Mononuclear cell (primary cell): ENCODE results near the gene ACO1.

- RRBS, result no CpG with 5 or more reads among the region's 3 CpGs
Observed at GRCh38 chr9:21853195-21853925, 50.9 kb downstream of the MTAP start.

DNA sequence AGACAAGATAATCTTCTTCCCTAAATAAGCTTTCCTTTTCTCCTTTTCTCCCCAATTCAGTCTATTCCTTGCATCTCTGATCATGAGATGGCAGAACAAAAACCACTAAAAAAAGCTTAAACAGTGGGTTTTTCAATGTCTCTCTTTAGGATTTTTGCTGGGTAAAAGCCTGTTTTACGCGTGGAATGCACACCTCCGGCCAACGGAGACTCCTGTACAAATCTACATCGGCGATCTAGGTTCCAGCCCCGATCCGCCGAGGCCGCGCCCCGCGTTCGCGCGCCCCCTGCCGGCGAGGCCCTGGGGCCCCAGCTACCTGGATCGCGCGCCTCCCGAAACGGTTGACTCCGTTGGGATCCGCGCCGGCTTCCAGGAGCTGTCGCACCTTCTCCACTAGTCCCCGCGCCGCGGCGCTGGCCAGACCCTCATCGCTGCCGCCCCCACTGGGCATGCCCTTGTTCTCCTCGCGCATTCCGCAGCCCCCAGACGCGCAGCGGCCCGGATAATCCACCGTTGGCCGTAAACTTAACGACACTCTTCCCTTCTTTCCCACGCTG is 545 bp downstream of the CDKN2B start:
- RRBS, result 6% methylated on average over 26 of the region's 46 CpGs

DNA sequence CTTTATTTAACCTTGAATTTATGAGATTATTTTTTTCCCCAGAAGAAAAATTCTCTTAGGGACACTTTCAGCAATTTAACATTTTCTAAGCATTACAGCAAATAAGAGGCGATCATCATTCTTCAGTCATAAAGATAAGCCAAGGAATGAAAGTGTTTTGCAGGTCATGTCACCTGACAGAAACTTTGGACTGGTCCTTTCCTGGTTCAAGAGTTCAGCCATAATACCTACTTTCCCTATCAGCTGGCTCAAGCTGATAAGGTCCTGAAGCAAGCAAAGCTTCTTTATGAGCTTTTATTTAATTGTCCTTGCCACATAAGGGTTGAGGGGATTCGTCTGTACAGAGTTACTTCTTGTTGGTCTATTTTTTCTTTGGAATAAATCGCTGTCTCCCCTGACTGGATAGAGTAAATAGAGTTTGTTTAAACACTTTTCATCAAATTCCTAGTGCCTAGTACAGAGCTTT is 99.9 kb upstream of the CDKN2B start:
- RRBS, result no CpG with 5 or more reads among the region's 3 CpGs

DNA sequence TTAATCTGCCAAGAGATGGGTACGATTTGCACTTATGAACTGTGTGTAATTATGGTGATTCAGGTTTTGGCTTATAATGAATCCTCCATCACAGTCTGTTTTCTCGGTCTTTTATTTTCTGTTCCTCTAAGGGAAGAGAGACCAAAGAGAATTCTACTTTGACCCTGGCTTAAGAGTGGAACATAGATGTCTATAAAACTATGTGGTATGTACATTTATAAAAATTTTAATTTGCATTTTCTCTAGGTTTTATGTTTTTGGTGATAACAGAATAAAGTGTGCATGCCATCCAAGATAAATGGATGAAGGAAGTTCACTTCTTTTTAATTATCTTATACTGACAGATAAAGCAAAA is 199.4 kb downstream of the DMRTA1 start:
- RRBS, result no CpG with 5 or more reads among the region's 2 CpGs

GRCh38 chr9:26888117-26888828 is 4.3 kb downstream of the CAAP1 start:
- RRBS, result no CpG with 5 or more reads among the region's 3 CpGs

- RRBS, result no CpG with 5 or more reads among the region's 7 CpGs
Observed at GRCh38 chr9:31334697-31335393, 1049.6 kb upstream of the ACO1 start.

DNA sequence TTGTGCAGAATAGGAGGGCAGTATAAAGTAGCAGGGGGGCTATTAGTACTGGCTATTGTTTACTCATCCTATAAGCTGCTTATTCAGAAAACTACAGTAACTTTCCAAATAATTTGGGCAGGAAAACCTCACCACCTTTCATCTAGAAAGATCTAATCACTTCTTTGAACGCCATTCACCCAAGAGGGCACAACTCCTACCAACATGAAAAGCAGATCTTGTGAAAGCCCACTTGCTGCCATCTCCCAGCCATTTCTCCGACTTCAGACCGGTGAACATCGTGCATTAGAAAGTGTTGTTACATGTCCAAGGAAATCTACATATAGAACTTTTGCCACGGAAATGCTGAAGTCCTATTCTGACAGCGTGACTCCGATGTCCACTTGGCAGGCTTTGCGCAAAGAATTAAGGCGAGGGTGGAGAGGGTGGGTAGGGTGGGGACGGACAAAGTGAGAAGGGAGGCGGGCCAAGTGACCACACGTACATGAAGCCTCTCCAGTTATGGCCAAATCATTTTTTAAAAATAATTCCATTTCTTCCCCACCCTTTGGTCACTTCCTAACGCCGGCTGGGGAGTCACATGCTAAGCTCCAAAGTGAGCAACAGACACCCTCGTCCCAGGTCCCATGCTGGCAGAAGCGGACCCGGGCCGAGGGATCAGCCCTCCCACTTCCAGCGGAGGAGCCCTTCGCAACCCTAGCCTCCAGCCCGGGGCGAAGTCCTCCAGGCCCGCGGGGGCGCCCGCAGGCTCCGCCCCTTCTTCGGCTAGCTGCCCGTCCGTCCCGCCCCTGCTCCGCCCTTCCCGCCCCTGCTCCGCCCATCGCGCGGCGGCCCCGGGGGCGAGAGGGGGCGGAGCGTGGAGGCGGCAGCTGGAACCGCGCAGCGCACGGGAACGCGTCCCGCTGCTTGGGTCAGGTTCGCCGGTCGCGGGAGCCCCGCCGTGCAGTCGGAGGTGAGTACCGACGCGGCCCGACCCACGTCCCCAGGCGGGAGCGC is at the start of gene ACO1:
ACO1 (plus strand) TSS at position 860 of the 996 bp plus-strand sequence.
- RRBS, result 2% methylated on average over 24 of the region's 64 CpGs

- RRBS, result no CpG with 5 or more reads among the region's 3 CpGs
Observed at GRCh38 chr9:32523502-32524413, 2.2 kb downstream of the RIGI start.

DNA sequence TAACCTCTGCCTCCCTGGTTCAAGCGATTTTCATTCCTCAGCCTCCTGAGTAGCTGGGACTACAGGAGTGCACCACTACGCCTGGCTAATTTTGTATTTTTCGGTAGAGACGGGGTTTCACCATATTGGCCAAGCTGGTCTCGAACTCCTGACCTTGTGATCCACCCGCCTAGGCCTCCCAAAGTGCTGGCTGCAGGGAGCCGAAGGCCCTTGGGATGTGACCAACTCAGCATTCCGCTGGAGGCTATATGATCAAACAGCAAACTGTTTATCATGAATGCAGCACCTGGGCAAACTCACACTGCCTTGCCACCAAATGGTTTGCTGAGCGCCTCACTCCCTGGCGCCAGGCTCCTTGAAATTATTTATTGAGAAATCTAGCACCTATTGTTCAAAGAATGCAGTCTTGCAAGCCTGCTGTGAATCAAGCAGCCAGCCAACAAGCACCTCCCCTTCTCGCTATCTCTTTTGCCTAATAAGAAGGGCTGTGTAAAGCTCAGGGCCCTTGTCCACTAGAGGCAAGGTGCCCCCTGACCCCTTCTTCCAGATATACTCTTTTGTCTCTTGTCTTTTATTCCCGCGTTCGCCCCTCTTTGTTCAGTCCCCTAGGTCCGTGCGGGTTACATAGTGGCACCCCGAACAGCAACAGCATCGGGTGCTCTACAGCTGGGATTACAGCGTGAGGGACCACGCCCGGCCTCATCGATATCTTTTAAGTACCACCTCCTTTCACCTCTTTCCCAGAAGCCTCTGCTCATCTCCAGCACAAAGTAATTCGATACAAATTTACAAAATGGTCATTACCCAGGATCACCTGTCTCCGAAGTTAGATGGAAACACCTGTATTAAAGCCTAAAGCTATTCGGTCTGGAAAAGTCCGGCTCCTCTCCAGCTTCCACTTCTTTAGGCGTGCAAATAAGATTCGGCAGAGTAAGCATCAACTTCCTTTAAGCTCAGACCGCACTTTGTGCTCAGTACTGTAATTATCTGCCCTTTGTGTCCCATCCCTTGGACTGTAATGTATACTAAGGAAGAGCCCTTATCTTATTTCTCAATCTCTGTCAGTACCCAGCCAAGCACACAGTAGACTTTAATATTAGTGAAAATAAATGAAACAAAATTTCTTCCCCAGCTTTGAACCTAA is 943 bp downstream of the RIGI start:
- RRBS, result no CpG with 5 or more reads among the region's 29 CpGs

DNA sequence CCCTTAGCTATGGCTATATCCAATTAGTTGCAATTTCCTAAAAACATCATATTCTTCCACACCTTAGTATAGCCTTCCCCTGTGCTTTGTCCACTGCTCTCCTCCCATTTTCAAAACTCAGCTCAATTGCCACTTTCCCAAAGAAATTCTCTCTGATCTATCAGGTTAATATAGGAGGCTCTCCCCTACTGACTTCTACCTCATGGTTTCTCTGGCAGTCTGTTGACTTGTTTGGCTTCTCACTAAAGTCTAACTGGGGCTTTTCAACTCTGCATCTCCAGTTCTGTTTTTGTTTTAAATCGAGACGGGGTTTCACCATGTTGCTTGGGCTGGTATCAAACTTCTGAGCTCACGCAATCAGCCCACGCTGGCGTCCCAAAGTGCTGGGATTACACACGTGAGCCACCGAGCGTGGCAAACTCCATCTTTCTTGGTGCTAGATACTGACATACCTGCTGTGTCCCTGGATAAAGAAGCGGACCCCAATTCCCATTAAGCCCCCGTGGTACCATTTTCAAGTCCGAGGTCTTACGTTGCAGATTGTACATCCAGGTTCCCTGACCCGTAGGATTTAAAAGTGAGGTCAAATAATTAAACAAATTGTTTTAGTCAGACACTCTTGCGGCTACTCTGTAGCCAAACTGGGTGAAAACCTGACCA is 1.0 kb upstream of the DNAJA1 start:
- RRBS, result no CpG with 5 or more reads among the region's 14 CpGs

DNA sequence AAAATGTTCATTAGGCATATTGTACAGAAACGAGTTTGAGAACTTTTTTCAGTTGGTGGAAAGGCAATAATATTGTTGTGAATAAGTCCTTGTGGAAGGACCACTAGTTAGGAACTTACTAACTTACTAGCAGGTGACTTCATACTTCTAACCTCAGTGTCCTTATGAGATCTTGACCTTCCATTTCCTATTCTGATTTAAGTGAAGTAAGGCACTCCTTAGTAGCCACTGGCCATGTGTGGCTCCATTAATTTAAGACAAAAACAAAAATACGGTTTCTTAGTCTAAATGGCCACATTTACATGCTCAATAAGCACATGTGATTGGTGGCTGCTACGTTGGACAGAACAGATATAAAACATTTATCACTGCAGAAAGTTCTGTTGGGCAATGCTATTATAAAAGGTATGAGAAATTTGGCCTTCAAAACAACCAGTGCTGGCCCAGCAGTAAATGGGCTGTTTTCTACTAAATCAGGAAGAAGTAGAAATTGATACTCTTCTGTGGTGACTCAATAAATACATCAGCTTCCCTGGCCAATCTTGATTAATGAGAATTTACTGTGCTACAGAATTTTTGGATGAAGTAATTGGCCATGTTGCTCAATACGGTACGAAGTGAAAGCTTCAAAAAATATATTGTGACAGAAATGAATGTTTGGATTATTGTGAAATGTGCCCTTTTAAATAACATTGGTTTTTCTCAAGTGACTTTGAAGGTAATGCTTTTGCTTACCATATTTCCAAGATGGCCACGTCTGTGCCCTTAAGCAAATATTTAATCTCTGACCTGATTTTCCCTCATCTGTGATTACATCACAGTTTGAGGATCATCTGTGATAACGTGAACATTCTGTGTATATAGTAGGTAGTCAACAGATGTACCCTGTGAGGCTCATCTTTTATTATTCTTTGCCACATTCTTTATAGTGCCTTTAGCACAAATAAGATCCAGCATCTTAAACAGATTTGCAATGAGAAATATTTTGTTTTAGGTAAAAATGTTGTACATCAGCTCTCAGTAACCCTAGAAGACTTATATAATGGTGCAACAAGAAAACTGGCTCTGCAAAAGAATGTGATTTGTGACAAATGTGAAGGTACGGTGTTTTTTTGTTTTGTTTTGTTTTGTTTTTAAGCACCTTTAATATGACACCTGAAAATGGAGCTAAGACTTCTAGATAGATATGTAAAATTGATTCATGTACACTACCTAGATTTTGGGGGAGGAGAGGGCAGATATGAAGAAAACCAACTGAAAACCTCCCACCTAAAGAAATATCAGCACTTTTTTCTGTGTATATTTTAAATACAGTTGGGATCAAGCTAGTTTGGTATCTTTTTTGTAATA is 4.3 kb downstream of the DNAJA1 start:
- RRBS, result no CpG with 5 or more reads among the region's 8 CpGs

DNA sequence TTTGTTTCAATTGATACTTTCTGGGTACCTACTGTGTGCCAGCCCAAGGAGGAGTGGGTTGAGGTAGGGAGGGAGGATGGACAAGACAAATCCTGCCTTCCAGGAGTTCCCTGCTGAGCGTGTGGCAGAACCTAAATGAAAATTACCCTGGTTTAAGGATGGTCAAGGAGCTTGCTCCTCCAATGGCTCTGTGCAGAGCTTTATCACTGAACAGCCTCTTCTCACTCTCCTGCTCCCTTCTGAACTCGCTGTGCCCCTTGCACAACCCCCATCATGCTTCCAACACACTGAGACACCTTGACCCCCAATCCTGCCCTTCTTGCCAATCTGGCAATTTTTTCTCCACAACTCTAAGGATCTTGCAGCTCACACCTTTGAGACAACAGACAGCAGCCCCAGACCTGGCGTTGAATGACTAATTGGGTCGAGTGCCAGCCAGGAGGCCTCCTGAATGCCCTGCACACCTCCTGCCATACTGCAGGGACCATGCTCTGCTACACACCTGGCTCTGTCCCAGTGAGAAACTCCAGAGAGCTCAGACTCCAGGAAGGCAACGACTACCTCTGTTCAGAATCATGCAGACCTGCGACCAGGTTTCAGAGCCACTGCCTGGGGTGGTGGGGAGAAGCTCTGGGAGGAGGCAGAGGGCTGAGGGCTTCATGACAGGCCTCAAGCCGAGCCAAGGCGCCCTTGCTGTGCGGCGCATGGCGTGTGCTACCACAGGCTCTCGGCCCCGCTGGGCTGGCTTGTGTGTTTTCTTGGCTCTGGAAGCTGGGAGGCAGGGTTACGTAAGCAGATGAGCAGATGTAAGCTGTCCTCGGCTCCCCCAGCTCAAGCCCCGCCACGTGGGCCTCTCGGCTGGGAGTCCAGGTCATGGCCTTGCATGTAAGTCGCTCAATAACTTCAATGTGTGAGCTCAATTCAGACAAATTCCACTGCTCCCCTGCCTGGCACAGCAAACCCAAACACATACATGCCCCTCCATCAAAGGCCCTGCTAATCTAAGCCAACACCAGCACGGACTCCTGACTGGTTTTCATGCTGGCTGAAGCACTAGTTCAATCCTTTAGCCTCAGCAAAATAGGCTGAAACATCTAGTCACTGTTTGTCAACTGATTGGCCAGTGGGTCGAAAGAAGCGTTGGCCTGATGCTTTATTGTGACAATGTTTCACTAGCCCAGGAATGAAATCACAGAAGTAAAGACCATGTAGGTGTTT is 27.6 kb downstream of the B4GALT1 start:
- RRBS, result no CpG with 5 or more reads among the region's 22 CpGs

- RRBS, result no CpG with 5 or more reads among the region's 7 CpGs
Observed at GRCh38 chr9:33170583-33171049, 3.5 kb upstream of the B4GALT1 start.

DNA sequence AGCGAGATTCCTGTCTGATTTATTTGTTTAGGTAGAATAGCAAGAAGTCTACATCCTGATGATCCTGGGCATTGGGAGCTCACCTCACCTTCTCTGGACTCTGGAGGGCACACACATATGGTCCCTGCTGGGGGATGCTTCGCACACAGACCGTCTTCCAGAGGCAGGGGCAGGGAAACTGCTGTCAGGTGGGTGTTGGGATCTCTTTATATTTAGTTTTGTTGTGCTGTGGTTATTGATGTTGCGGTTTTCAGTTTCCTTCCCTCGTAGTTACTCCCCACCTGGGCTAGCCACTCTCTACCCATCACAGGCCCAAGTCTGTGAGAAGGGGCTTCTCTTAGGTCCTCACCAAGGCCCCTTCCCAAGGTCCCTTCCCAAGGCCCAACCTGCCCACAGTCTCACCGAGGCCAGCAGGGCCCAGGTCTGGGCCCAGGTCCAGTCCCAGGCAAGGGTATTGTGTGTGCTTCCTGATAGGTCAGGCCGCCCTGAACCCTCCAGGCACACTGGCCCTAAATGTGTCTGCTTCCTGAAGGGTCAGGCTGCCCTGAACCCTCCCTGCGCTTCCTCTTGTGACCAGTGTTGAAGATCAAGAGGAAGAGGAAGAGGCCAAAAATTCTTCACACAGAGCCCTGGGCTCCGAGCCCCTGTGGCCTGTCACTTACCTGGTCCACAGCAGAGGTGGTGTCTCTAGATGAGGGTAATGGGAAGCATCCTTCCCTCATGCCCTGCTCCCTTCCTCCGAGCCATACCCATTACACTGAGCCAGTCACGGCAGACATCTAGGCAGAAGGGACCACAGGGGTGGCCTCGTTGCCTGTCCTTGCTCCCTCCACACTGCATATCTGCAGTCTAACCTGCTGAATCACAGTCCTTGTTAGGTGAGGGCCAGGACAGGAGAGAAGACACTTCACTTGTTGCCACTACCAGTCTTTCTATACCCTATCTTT is 18.8 kb upstream of the SPINK4 start:
- RRBS, result no CpG with 5 or more reads among the region's 12 CpGs

GRCh38 chr9:33452634-33453344 is 5.4 kb upstream of the AQP3 start:
- RRBS, result no CpG with 5 or more reads among the region's 10 CpGs

GRCh38 chr9:33510623-33511345 is 13.3 kb upstream of the ANKRD18B start:
- RRBS, result no CpG with 5 or more reads among the region's 37 CpGs

DNA sequence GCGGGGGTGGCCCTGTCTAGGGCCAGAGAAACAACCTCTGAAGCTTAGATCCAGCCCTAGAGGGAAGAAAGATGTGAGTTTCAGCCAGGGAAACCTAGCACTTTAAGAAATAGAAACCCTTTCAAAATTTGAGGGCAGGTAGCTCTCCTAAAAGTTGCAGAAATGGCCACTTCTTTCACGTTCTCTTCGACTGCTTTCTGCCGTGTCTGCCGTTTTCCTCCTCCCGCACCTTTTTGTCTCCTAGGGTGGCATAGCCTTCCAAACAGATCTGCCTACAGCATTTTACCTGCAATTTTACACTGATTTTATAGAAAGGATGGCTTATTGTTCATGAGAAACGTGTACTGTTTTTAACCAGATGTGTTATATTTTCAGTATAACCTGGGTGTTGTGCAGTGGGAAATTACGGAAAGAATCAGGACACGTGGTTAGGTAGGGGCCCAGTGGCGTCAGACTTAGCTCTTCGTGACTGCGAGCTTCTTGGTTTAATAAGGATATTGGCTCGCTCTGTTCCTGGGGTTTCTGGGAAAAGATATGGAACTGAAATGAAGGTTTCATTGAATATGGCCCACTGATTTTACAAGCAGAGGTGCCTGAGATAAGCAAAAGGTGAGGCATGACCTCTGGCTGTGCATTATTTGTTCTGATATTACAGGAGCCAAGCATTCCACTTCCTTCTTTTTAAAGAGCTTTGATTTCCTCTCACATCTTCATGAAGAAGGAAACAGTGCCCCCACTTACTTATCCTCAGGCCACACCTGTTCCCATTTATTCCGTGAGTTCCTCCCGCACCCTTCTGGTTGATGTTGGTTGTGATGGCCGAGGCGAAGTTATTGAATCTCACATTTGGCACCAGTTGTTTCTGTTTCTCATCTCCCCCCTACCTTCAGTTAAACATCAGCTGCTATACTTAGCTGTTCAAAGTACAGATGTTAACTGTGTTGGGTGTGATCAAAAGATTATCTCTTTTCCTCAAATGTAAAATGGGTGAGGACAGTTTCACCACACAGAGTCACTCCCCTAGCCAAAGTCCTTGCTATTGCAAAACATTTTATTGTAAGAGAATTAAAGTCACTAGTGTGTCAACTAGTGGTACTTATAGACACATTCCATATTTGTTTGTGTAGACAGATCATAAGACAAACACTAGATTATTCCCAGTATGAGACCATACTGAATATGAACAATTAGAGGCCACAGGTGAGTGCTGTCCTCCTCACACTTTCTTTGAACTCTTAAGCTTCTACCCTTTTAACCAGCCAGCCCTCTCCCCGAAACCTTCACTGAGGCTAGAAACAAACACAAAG is 43.5 kb upstream of the PRSS3 start:
- RRBS, result no CpG with 5 or more reads among the region's 18 CpGs

DNA sequence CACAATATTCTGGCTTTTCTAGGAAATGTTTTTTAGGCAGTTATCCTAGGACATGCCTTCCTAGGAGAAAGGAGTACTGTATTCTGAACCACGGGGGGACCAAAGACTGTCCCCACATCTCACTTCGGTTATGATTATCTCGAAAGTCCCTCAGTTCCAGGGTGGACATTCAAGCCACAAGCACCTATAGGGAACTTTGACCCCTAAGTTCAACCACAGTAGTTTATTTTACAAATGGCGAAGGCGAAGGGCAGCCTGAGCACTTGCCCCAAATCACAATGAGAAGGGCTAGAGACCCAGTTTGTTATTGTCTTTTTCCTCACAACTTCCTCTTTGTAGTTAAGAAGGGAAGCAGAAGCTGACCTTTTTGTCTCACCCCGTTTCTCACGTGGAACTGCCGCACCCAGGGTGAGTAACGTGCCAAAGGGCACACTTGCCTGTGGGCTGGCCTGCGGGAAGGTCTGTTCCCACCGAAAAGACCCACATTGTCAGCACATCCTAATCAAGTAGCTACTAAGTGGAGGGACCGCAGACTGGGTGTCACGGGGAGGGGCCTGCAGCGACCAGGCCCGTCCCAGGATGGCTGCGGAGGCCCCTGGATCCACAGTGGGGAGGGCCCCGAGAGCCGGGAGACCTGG is 659 bp upstream of the UBE2R2 start:
- RRBS, result no CpG with 5 or more reads among the region's 18 CpGs

DNA sequence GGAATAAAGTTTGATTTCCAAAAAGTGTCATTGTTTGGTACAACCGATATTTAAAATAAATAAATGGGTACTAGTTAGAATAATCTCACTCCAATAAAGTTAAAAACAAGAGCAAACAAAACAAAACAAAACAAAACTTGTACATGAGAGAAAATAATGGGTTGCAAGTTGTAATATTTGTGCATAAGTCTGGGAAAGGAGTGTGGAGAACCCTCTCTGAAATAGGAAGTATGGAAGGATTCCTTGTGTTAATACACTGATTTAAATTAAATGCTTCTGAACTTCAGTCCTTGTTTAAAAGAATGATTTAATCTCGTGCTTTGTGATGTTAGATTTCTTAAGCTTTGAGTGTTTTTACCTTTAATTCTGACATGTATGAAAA is 3.0 kb downstream of the UBE2R2 start:
- RRBS, result no CpG with 5 or more reads among the region's 2 CpGs